Measurements from ENCODE around the gene VWA8.

GRCh38 chr13:40793244-40793689 lies 3.9 kb downstream of the SLC25A15 start:
- PRO-cap: no peak

DNA sequence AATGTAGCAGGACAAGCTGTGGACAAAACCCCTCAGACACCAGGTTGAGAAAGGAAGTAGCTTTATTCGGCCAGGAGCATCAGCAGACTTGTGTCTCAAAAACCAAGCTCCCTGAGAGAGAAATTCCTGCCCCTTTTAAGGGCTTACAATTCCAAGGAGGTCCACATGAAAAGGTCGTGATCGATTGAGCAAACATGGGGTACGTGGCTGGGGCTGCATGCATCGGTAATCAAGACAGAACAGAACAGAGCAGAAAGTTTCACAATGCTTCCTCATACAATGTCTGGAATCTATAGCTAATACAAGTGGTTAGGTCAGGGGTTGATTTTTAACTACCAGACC lies 91.4 kb downstream of the SLC25A15 start:
- PRO-cap: no peak

DNA sequence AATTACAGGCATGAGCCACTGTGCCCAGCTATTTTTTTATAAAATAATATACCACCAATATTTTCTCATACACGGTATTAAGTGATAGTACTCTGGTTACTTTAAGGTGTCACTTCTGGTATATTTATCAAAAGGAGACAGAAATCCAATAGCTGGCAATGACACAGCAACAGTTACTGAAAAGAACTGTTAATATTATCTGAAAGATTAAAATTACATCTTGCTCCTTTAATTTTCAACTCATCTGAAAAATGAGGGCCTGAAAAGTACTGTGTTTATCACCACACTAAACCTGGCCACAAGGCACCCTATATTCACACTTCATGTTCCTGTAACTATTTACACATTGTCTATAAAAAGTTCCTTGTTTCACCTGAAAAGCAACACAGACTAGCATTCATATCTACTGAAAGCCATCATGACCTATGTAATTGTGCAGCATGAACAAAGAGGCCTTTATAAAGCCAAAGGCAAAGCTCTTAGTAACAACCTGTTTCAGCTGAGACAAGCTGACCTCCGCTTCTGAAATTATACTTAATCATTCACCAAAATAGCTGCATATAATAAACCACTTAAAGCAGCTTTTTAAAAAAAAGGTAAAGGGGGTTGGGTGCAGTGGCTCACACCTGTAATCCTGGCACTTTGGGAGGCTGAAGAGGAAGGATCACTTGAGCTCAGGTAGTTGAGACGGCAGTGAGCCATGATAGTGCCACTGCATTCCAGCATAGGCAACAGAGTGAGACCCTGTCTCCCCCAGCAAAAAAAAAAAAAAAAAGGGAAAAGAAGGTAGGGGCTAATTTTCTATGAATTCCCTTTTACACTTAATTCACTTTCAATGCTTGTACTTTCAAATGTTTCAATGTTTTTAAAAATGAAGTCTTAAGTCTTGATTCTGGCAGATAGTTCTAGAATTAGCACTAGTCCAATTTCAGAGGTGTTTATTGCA lies 106.3 kb downstream of the SLC25A15 start:
- PRO-cap: no peak

DNA sequence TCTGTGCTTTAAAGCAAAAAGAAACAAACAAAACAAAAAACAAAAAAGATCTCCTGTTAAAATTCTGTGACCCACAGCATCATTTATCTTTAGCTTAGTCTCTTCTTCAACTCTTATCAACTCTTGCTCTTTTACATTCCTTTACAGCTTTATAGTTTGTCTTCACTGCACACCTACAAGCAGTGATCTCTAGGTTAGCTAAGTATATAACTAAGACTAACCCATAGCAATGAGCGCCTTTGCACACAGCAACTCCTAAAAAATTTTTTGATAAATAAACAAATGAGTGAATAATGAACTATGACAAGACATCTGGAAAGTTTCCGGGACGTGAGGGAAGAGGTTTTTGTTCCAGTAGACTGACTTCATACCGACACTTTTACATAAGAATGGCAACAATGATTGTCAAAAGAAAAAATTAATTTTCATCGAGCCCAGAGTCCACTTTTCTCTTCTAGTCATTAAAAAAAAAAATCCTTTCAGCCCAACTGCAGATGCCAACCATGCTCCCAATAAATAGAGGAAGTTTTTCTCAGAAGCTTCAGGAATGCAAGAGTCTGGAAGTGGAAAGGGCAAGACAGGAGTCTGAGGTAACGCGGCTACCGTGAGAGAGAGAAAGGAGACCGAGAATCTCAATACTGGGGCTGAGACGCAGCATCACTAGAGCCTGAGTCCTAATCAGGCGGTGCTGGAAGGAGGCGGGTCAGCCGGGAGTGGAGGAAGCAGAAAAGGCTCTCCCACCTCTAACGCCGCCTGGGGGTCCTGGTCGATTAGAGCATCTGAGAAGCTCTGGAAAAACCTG lies 98.2 kb downstream of the ELF1 start:
- PRO-cap: bidirectional peak, plus-strand start at position 706 of the sequence, minus-strand start at position 640 of the sequence

GRCh38 chr13:40980562-40980939 lies 38.6 kb downstream of the ELF1 start:
- PRO-cap: no peak

GRCh38 chr13:41017092-41018195 lies 1.7 kb downstream of the ELF1 start:
- PRO-cap: no peak

- PRO-cap: bidirectional peak, plus-strand start at chr13:41060506, minus-strand start at chr13:41060363
Observed at GRCh38 chr13:41059622-41060744, 1.3 kb upstream of the WBP4 start.

- PRO-cap: no peak
Observed at GRCh38 chr13:41647609-41648850, 190.7 kb downstream of the RGCC start.

DNA sequence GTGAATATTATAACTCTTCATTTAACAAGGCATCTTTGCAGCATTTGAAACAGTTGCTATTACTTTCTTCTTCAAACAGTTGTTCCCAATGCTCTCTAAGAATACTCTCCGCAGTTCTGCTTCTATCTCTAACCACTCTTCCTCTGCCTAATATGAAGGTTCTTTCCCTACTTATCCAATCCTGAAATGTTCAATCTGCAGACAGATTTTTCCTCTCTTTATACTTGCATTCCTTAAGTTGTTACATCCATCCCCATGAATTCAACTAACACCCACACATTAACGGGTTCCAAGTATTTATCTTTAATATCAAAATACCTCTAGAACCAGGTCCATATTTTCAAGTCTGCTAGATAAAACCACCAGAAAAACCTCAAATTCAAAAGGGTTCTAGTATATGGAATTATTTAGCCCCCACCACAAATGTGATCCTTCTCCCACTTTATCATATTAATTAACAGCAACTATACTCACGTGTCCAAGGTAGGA lies 84.1 kb downstream of the VWA8 start:
- PRO-cap: no peak

GRCh38 chr13:41961038-41961761 lies at the start of gene VWA8:
TSS of gene VWA8 (minus strand) at chr13:41961109.
- PRO-cap: bidirectional peak, plus-strand start at chr13:41961205, minus-strand start at chr13:41961143

GRCh38 chr13:42041528-42042397 lies 6.7 kb upstream of the DGKH start:
- PRO-cap: unidirectional peak, minus-strand start at chr13:42041696; unidirectional peak, minus-strand start at chr13:42041753; unidirectional peak, minus-strand start at chr13:42041891

DNA sequence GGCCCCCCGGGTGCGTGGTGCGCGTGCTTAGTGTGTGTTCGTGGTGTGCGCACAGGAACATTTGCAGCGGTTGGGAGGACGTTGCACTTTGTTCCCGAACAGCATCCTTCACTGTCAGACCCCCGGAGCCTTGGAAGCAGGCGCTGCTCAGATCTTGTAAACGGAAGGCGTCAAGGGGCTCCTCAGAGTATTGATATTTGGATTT lies 525 bp downstream of the AKAP11 start:
- PRO-cap: no peak

DNA sequence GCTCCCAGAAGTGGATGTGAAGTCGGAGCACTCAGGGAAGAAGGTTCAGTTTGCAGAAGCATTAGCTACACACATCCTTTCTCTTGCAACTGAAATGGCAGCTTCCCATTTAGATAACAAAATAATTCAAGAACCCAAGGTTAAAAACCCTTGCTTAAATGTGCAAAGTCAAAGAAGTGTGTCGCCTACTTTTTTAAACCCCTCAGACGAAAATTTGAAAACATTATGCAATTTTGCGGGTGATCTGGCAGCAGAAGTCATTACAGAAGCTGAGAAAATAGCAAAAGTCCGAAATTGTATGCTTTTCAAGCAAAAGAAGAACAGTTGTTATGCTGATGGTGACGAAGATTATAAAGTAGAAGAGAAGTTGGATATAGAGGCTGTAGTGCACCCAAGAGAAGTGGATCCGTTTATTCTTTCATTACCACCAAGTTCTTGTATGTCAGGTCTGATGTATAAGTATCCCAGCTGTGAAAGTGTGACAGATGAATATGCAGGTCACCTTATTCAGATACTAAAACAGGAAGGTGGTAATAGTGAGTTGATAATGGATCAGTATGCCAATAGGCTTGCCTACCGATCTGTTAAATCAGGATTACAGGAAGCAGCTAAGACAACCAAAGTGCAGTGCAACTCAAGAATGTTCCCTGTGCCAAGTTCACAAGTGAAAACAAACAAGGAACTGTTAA lies 30.5 kb downstream of the AKAP11 start:
- PRO-cap: no peak

- PRO-cap: no peak
Observed at GRCh38 chr13:43045288-43045635, 21.9 kb downstream of the DNAJC15 start.

DNA sequence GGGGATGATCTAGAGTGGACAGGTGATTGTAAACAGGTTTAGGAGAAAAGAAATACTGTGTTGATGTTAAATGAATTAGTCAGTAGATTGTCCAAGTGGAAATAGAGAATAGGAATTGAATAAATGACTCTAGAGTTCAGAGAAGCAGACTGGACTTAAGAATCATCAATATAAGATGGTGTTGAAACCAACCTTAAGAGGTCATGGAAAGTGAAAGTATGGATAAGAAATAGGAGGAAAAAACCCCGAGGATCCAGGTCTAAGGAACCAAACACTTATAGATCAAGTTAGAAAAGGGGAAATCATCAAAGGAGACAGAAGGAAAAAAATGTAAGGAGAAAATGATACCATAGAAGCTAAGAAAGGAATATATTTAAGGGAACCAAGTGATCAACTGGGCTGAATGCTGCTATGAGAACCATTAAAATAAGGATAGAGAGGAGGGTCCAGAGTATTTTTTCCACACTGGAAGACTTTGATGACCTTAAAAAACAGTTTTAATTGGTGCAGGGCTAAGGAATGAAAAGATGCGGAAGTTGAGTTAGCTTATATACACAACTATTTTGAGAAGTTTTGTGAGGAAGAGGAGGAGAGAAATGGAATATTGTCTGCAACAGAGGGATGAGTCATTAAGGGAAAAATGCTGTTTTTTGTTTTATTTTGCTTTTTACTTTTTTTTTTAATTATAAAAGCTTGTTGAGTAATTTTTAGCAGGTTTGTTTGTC lies 72.1 kb downstream of the DNAJC15 start:
- PRO-cap: no peak

DNA sequence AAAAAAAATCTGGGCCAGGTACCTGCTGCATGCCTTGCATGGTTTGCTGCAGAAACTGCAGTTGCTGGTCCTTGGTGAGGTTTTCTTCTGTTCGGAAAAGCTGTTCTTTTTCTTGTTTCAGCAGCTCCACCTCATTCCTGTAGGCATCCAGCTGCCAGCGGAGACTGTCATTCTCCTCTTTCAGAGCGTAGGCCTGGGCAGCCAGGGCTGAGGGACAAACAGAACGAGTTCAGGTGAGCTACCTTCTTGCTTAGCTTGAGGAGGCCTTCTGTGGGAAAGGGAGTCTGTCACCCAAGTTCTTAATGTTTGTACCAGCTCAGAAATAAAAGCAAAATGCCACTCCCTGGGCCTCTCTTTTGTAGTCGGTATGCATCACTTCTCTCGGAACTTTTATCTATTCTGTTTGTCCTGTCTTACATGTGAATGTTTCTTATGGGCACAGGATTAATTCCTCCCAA lies 275.0 kb downstream of the DNAJC15 start:
- PRO-cap: no peak

- PRO-cap: no peak
Observed at GRCh38 chr13:43545363-43545908, 241.3 kb downstream of the ENOX1 start.

DNA sequence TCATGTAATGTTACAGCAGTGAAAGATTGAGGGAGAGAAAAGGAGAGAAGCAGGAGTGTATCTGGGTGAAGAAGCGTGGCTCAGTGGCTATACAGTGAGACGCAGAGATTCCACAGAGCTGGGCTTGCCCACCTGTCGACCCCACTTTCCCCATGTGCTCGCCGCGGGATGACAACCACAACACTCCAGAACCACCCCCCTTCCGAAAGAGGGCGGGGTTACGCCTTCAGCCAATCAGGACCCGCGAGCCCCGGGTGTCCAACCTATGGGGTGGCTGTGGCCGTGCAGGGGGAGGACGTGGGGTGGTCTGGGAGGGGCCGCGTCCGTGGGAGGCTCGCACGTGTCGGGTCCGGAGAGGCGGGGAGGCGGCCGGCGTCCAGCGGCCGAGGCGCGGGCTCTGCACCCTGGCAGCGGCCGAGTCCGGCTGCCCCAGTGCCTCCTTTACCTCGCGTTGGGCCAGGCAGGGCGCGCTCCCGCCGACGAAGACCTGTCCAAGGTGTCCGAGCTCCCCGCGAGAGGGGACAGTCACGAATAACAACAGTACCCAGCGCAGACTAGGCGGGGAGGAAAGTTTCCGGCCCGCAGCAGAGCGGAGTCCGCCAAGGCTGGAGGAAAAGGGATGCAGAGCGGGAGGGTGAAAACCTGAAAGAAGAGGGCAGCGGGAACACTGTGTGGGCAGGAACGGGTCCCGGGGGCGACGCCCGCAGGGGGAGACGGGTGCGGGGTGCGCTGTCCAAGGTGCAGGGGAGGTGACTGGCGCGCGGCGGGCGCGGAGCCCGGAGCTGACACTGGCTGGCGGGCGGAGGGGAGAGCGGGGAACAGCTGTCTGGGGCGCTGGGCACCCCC lies 985 bp downstream of the ENOX1 start:
- PRO-cap: no peak

GRCh38 chr13:43871705-43872389 lies 7.7 kb downstream of the CCDC122 start:
- PRO-cap: no peak

DNA sequence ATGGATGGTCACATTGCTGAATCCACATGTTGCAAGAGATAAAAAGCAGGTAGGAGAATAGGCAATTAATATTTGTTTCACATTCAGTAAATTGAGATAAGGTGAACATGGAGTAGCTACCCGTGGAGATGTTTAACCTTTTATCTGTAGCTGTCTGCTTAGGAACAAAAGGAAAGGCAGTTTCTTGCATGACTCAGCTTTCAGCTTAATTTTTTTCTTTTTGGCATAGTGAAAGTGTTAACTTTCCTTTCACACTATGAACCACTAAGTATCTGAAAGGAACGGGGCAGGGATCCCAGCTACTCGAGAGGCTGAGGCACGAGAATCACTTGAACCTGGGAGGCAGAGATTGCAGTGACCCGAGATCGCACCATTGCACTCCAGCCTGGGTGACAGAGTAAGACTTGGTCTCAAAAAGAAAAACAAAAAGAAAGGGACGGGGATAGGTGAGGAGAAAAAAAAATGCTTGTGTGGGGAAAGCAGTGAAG lies 105.4 kb downstream of the SMIM2 start:
- PRO-cap: no peak

Data from pulmonary artery (tissue), 1 donor.